ENCODE measurements around a stretch of chr7.

DNA sequence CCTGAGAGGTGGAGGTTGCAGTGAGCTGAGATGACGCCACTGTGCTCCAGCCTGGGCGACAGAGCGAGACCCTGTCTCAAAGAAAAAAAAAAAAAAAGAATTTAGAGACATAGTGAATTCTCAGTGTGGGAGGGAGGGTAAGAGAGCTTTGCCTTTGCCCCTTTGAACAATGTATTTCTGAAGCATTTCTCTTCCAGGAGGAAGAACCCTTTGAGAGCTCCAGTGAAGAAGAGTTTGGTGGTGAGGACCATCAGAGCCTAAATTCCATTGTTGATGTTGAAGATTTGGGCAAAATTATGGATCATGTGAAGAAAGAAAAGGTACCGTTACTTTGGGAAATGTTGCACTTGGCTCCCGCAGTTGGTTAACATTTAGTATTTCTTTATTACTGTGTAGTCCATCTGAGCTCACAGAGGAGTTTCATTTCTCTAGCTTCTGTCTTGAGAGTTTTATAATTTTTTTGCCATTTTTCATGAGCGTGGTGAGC, 28.1 kb downstream of the TYW1 start:
- PRO-cap, 7 experiments: no peak in any of the 7 experiments

DNA sequence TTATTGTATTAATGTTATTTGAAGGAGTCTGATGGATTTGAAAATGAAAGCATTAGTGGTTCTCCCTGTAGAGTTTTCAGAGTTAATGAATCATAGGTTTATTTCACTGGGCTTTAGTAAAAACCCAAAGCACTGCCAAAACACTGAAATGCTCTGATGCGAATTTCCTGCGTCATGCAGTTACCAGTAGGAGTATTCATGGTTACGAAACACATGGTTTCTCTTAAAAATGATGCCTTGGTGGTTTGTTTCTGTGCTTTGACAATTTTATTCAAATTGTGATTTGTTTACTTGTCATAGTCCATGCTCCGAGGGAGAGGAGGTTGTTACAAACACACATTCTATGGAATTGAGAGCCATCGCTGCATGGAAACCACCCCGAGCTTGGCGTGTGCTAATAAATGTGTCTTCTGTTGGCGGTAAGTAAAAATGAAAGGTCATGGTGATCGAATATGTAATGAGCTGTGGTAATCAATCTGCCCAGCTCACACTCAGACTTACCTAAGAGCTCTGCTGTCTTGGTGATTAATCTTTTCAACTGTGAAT, 70.4 kb downstream of the TYW1 start:
- PRO-cap, 7 experiments: no peak in any of the 7 experiments

- PRO-cap, 7 experiments: no peak in any of the 7 experiments
These were observed 104.5 kb downstream of the TYW1 start for GRCh38 chr7:67101070-67101590.

GRCh38 chr7:67226302-67226909, 50.3 kb upstream of the SPDYE21 start:
- PRO-cap, 7 experiments: no peak in any of the 7 experiments

GRCh38 chr7:67413754-67414134, 137.0 kb downstream of the SPDYE21 start:
- PRO-cap, 7 experiments: no peak in any of the 7 experiments

GRCh38 chr7:67518479-67519161, 241.9 kb downstream of the SPDYE21 start:
- PRO-cap, 7 experiments: no peak in any of the 7 experiments

GRCh38 chr7:68820711-68821033, 777.6 kb upstream of the AUTS2 start:
- PRO-cap, 7 experiments: no peak in any of the 7 experiments

DNA sequence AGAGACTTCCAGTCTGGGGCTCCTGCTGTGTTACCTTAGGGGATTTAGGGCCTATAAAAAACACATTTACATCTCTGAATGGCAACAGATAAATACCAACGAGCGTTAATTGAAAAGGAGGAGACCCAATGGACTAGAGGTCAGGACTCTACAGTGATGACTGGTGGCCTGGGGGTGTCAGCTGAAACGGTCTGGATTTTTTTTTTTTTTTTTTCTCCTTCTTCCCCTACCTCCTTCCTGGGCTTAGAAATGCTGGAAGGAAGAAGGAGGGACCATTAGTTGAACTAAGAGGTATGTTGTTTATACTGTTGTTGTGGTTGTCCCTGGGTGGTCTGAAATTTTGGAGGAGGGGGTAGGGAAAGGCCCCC, 47.5 kb downstream of the AUTS2 start:
- PRO-cap, 7 experiments: no peak in any of the 7 experiments

DNA sequence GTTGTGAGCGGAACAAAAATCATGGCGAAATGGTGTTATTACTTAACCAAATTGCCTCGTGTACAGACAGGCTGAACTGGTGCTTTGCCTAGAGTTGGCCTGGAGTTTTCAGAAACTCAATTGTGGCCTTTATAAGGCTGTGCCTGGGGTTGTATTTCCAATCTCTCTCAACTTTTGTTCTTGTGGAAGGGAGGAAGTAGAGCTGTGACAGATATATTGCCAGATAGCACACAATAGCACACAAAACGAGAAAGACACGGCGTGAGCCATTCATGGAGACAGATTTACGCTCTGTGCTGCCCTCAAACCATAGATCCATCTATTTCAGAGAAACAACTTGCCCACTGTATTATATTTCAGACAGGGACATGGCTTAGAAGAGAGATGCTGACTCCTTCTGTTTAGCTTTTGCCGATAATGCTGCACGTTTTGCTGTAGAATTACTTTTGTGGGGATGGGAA, 80.2 kb downstream of the AUTS2 start:
- PRO-cap, 7 experiments: no peak in any of the 7 experiments

DNA sequence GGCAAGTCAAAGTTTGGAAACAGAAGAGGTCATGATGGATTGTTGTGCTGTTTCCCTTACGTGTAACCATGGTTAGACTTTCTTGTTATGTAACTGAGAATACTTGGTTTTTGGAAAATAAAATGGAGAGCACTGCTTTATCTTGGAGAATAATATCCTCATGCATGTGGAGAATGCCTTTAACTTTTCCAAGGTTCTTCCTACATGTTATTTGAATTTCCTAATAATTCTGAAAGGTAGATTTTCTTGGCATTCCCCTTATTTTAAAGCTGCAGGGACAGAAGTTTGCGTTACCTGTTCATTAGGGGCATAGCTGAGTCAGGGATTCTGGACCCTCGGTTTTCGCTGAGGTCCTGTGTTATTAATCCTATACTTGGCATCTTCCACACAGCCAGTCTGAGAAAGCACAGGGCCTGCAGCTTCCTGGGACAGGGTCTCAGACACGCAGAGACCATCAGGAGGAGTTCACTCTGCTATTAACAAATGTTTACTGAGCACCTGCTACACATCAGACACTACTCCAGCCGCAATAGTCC, 634.5 kb upstream of the GALNT17 start:
- PRO-cap, 7 experiments: no peak in any of the 7 experiments

- PRO-cap, 7 experiments: no peak in any of the 7 experiments
These were observed 563.3 kb upstream of the GALNT17 start for GRCh38 chr7:70568470-70569133.

DNA sequence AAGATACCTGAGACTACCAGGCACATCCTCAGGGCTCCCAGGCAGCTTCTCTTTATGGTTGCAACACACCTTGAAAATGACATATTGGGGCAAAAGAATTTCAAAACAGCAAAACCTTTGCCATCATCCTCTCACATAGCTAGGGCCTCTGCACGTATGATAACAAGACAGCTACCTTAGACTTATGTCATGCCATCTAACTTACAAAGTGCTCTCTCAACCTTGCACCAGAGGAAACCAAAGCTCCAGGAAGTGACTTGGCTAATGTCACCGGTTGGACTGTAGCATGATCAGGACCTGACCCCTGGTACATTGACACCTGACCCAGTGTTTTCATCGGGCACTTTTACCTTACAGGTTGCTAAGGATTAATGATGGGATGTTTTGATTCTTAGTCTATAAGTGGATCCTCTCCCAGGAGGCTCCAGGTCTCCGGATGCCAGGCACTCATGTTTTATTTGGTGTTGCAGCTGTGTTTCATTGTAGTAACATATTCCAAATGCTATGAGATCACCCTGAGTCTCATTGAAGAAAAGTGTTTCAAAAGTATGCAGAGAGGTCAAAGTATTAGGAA, 529.8 kb upstream of the GALNT17 start:
- PRO-cap, 7 experiments: no peak in any of the 7 experiments

DNA sequence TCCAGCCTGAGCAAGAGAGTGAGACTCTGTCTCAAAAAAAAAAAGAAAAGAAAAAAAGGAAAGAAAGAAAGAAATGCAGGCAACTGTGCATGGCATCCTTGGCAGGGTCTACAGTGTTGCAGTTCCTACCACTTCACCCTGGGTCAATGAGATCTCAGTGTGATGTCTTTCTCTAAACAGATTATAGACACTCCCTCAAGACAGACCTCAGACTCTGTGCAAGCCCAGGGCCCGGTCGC, 471.9 kb upstream of the GALNT17 start:
- PRO-cap, 7 experiments: peak in 1 of 7 experiments; most common minus-strand start position 148 of the sequence (in 1)

DNA sequence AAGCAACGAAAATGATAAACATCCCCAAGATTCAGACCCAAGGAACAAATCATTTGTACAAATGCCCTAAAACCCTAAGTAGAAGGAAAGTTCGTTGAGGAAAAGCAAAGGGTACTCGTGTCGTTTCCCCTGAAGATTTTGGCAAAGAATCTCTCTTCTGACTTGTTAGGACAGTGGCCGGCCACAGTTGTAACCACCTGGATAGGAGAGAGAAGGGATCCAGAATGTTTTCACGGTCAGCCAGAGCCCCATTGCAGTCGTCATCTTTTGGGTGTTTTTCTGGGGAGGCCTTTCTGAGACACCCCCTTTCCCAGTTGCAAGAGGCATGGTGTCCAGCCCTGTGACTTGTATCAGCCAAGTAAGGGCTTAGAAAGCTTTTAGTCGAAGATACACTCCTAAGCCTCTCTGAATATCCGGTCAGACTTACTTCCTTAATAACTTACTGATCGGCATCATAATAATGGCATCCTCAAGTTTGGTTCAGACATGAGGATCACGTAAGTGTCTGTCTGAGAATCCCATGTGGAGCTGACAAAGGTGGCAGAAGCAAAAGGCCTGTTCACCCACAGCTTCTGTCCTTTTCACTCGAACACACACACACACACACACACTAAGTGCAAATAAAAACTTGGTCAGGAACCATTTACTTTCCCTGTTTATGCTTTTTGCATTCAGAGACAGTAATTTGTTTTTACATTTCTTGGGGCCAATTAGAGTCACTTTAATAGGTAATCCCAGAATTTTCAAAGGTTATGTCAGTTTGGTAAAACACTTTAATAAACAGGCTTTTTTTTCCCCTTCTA, 435.7 kb upstream of the GALNT17 start:
- PRO-cap, 7 experiments: no peak in any of the 7 experiments

GRCh38 chr7:70729370-70730101, 402.4 kb upstream of the GALNT17 start:
- PRO-cap, 7 experiments: no peak in any of the 7 experiments

GRCh38 chr7:70787520-70787815, 344.5 kb upstream of the GALNT17 start:
- PRO-cap, 7 experiments: no peak in any of the 7 experiments

GRCh38 chr7:71198564-71199415, 66.8 kb downstream of the GALNT17 start:
- PRO-cap, 7 experiments: no peak in any of the 7 experiments

- PRO-cap, 7 experiments: no peak in any of the 7 experiments
These were observed 104.8 kb downstream of the GALNT17 start for GRCh38 chr7:71236568-71237420.

- PRO-cap, 7 experiments: no peak in any of the 7 experiments
These were observed 501.7 kb downstream of the GALNT17 start for GRCh38 chr7:71633457-71634186.

DNA sequence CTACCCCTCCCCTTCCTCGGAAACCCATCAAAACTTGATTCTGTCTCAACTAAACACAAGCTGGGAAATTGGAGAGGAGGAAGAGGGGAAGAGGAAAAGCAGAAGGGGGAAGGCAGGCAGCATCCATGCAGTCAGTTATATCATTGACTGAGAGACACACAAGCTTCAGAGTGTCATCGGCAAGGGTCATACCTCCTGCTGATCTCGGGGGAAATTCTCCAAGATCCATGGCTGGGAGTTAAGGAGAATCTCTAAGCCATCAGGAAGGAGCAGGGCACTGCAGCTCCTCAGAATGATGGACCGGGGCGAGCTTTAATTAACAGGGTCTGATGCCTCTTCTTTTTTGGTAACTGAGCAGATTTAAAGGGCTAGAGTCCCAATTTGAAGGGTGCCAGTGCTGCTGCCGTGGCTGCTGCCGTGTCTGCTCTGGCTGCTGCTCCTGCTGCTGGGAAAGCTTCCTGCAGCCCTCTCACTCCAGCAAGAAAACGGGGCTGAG, 34.8 kb upstream of the CALN1 start:
- PRO-cap, 7 experiments: no peak in any of the 7 experiments

Measured in T-cell (primary cell).